Spleen (tissue), 7 donors: ENCODE measurements around a stretch of chr16.

GRCh38 chr16:86086982-86087475 lies 188.1 kb downstream of the IRF8 start:
- PRO-cap, 4 experiments = no peak in any of the 4 experiments
- RAMPAGE, long total RNA, 4 experiments = no peak in any of the 4 experiments

DNA sequence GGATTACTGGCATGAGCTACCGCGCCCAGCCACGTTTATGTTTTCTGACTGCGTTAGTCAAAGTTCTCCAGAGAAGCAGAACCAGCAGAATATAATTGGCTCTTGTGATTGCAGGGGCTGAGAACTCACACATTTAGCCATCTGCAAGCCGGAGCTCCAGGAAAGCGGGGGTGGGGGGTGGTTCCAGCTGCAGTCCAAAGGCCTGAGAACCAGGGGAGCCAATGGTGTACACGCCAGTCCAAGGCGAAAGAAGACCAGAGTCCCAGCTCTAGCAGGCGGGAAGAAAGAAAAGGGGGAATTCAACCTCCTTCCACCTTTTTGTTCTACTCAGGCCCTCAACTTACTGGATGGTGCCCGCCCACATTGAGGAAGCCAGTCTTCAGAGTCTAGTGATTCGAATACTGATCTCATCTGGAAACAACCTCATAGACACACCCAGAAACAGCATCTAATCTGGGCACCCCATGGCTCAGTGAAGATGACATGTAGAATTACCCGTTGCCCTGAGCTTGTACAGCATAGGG lies 263.7 kb downstream of the IRF8 start:
- PRO-cap, 4 experiments = no peak in any of the 4 experiments
- RAMPAGE, long total RNA, 4 experiments = no peak in any of the 4 experiments

GRCh38 chr16:86365905-86366191 lies 144.5 kb upstream of the FOXF1 start:
- PRO-cap, 4 experiments = no peak in any of the 4 experiments
- RAMPAGE, long total RNA, 4 experiments = no peak in any of the 4 experiments

DNA sequence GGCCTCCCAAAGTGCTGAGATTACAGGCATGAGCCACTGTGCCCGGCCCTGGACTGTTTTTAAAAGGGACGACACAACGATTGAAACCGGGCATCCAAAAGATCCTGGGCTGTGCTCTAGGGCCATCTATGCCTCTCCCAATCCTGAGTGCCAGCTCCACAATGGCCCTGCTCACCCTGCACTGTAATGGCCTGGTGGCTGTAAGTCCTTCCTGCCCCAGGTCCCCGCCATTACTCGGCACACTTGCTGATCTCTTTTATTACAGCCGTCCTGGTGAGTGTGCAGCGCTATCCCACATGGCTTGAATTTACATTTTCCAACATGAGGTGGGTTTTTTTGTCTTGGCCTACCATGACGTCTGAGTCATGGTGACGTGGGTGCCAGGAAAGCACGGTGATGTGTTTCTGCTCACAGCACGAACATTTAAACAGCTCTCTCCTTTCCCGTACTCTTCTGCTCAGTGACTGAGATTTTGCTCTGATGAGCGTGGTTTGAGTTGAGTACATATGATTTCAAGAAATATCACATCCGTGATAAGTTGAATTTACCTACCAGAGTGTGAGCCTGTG lies 55.2 kb upstream of the FOXF1 start:
- PRO-cap, 4 experiments = no peak in any of the 4 experiments
- RAMPAGE, long total RNA, 4 experiments = no peak in any of the 4 experiments

DNA sequence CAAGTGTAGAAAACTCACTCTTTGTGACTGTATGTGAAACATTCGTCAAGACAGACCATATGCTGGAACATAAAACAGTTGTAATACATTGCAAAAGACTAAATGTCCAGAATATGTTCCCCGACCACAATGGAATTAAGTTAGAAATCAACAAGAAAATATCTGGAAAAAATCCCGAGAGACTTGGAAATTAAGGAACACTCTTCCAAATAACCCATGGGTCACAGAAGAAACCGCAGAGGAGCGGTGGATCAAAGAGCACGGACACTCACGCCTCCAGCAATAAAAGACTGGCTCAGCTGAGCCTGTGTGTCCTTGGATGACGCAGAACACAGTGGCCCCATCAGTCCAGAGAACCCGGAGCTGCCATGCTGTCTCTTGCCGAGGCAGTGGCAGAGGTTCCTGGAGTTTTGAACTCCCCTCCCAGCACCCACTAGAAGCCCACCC lies 30.9 kb upstream of the FOXF1 start:
- PRO-cap, 4 experiments = no peak in any of the 4 experiments
- RAMPAGE, long total RNA, 4 experiments = no peak in any of the 4 experiments

DNA sequence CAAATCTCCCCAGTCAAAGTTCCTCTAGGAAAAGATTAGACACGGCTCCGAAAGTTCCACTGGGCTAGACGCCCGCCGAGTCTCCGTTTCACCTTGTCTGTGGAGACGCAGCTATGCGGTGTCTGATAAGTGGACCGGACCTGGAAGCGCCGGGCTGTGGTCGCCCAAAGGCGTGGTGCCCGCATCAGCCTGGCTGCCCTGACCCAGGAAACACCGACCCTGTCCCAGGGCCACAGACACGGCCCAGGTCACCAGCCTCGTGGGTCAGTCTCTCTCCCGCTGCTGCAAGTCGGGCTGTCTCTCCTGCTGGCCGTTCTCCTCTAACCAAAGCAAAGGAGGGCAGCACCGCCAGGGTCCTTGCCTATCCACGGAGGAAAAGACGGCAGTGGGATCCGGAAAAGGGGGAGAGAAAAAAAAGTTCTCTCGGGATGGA lies 14.0 kb upstream of the FOXF1 start:
- PRO-cap, 4 experiments = no peak in any of the 4 experiments
- RAMPAGE, long total RNA, 4 experiments = no peak in any of the 4 experiments

GRCh38 chr16:86508962-86509356 lies 1.4 kb upstream of the FOXF1 start:
- PRO-cap, 4 experiments = no peak in any of the 4 experiments
- RAMPAGE, long total RNA, 4 experiments = no peak in any of the 4 experiments

DNA sequence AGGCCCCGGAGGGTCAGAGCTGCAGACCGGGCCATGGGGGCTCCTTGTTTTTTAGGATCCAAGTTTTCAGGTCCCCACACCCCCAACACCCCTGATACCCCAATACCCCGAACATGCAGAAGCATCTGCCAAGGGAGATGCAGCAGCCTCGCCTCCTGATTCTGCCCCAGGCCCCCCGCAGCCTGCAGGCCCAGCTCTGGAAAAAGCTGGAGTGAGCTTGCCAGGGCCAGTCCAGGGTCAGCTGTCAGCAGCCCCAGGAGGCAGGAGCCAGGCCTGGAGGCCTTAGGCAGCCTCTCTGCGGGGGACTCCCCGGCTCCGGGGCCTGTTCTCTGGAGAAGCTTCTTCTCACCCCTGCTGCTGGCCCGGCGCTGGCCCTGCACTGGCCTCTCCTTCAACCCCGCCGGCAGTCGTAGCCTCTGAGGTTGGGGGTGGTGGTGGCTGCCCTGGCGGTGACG lies 1.8 kb downstream of the FOXF1 start:
- PRO-cap, 4 experiments = no peak in any of the 4 experiments
- RAMPAGE, long total RNA, 4 experiments = no peak in any of the 4 experiments

- PRO-cap, 4 experiments = no peak in any of the 4 experiments
- RAMPAGE, long total RNA, 4 experiments = no peak in any of the 4 experiments
Measured at GRCh38 chr16:86568248-86568735, 1.7 kb downstream of the FOXC2 start.

DNA sequence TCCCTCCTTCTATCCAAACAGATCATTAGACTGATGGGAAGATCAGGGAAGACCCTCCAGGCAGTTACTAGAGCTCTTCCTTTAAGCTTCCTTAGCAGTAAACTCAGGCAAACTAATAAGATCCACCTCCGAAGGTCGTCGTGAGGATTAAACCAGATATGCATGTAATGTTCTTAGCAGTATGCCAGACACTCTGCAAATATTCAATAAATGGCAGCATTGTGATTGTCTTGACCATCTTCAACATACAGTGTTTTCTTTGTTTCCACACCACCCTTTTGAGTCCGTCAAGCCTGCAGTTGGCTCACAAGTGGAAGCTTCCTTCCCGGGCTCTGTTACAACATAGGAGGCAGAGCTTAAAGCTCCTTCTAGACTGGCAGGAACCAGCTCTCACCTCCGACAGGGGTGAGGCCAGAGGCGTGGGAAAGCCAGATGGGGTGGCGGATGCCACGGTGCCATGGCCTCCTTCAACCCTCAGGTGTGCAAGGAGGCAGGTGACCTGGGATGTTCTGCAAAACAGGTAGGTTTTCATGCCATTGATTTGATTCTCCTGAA lies 138.3 kb downstream of the FOXL1 start:
- PRO-cap, 4 experiments = no peak in any of the 4 experiments
- RAMPAGE, long total RNA, 4 experiments = no peak in any of the 4 experiments

DNA sequence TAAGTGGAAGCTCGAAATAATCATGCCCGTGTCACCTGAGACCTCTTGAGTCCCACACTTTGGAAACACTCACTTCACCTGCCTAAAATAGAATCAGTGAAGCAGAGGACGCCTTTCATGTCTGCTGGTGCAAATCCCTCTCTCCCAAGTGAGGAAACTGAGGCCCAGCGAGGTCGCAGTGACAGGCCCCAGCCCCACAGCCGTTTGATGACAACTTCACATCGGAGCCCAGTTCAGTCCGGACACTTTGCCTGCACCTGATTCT lies 284.6 kb downstream of the C16orf95 start:
- PRO-cap, 4 experiments = no peak in any of the 4 experiments
- RAMPAGE, long total RNA, 4 experiments = no peak in any of the 4 experiments

DNA sequence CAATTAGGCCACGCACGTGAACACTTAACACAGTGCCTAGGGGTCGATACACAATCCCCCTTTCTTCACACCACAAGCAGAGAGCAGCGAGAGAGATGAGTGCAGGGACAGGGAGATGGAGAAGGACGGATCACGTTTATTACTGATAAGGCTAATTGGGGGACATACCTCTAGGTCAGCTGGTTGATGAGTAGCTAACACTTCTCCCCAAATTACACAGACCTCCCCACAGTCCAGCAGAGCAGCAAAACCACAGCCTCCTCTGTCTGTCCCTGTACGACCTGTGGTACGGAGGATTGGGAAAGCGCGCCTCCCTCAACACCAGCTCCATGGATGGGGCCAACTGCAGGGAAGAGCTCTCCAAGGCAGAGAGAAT lies 155.2 kb downstream of the C16orf95 start:
- PRO-cap, 4 experiments = peak in 4 of 4 experiments; most common minus-strand start position 250 of the sequence (in 4)
- RAMPAGE, long total RNA, 4 experiments = no peak in any of the 4 experiments

- PRO-cap, 4 experiments = no peak in any of the 4 experiments
- RAMPAGE, long total RNA, 4 experiments = no peak in any of the 4 experiments
Measured at GRCh38 chr16:87344331-87345027, 27.3 kb upstream of the C16orf95 start.

- PRO-cap, 4 experiments = no peak in any of the 4 experiments
- RAMPAGE, long total RNA, 4 experiments = no peak in any of the 4 experiments
Measured at GRCh38 chr16:87384992-87385181, 1.3 kb upstream of the FBXO31 start.

- PRO-cap, 4 experiments = no peak in any of the 4 experiments
- RAMPAGE, long total RNA, 4 experiments = no peak in any of the 4 experiments
Measured at GRCh38 chr16:87398464-87399121, 6.5 kb downstream of the MAP1LC3B start.

DNA sequence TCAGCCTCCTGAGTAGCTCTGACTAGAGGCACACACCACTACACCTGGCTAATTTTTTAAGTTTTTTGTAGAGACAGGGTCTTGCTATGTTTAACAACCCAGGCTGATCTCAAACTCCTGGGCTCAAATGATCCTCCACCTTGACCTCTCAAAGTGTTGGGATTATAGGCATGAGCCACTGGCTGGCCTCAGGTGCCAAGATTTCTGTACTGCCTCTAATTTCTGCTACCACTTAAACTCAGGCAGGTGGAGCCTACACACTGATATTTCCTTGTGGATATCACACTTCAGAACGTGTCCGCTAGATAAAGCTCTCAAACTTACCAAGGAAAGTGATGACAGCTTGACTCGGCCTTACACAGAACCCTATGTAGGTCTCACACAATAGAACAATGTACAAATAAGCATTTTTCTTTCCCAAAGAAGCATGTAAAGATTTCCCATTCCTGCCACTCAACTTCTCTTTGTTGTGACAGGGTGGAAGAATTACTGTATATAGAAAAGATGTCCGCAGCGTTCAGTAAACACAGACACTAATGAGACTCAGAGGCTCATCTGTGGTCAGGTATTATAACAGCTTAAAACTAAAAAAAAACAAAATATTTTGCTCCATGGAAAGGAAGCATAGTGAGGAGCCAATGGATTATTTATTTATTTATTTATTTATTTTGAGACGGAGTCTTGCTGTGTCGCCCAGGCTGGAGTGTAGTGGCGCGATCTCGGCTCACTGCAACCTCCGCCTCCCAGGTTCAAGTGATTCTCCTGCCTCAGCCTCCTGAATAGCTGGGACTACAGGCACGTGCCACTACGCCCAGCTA lies 7.2 kb downstream of the MAP1LC3B start:
- PRO-cap, 4 experiments = no peak in any of the 4 experiments
- RAMPAGE, long total RNA, 4 experiments = no peak in any of the 4 experiments

DNA sequence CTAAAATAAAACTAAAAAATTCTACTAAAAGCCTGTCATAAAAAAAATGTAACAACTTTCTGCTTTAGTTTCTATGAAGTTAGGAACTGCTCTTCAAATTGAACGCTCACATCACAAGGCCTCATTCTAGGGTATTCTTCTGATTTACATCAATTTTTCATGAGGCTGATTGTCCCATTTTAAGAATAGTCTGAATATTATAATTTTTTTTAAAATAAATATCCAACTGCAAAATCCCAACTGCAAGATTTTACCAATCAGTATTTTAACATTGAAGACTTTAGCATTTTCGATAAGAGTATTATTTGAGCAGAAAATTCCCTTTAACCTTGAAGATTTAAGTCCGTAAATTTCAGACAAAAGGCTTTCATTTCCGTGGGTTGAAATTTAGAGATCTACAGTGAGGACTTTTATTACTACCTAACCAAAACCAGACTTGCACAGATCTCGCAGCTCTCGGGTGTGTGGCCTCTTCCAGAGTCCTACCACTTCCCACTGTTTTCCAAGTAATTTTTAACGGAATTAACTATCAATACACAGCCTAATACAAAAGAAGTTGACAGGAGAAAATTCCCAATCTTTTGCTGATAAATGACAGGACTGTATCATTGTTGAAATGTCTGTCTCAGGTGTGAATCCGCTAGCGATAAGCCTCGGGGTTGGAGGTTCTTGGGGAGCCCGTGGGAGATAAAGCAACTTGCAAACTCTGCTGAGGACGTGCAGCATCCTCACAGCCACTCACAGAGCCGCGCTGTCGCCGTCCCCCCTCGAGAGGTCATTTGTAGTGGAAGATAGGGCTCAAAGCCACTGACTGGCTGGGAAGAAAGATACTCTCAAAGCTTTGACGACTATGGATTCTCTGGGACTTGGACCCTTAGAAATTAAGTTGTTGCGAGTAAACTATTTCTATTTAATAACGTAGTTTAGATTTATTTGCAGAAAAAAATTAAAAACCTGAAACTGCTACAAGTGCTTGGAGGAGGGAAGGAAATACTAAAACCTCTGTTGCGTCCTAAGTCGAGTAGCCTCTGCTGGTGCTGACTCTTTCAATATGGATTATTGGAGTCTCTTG lies 16.8 kb downstream of the MAP1LC3B start:
- PRO-cap, 4 experiments = peak in 1 of 4 experiments; most common minus-strand start position 766 of the sequence (in 1)
- RAMPAGE, long total RNA, 4 experiments = no peak in any of the 4 experiments

- PRO-cap, 4 experiments = peak in 1 of 4 experiments; most common plus-strand start chr16:87435871 (in 1); most common minus-strand start chr16:87435737 (in 1)
- RAMPAGE, long total RNA, 4 experiments = no peak in any of the 4 experiments
Measured at GRCh38 chr16:87435264-87436033, 43.3 kb downstream of the MAP1LC3B start.

DNA sequence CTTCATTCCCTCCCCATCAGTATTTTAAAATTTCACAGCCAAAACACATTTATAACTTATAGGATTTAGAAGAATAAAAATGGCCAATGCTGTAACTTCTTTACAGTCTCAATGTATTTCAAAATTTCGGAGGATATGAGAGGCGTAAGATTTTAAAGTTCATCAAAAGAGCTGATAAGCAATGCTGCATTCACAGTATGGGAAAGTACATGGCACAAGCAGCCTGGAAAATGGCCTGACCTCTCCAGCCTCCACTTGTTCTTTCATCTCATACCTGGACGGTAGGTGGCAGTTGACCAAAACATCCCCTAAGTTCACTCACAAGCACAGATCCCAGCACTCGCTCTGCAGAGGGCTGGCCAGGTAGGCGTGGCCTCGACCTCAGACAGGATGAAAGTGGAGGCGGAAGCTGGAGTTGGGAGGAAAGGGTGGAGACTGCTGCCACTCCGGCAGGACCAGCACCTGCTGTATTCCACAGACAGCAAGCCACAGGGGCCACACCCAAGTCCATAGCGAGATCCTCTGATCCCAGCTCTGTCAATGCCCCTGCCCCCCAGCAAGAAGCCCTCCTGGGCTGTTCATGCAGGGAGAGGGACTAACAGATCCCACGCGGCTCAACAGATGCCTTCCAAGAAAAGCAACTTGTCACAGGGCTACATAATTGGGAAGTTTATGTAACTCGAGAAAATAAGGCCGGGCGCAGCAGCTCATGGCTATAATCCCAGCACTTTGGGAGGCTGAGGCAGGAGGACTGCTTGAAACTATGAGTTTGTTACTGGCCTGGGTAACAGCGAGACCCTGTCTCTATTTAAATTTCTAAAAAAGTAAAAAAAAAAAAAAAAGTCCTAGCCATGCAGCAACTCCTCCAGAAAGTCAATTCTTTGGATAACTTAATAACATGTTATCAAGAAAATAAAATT lies 31.3 kb downstream of the ZCCHC14 start:
- PRO-cap, 4 experiments = no peak in any of the 4 experiments
- RAMPAGE, long total RNA, 4 experiments = no peak in any of the 4 experiments

DNA sequence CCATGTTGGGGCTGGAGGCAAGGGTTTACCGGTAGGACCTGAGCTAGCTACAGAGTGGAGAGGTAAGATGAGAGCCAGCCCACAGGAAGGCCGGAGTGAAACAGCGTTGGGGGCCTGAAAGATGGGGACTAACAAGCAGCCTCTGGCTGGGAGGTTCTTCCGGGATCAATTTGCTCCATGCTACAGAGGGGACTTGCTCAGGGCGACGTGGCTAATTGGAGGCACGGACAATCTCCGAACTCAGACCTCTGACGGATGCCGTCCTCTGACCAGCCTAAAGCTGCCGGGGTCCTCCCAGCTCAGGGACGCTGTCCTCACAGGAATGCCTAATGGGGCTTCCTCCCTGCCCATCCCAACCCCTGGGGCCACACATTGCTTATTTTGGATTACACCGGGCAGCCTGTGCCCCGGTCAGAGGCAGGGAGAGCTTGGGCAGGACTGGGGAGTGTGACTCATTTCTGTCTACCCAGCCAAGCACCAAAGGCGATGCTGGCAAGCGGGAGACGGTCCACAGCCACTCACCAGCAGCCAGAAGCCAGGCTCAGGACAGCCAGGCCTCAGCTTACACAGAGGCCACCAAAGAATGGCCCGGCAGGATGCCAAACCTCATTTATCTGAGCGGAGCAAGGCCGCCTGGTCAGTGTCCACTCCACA lies 25.6 kb upstream of the ZCCHC14 start:
- PRO-cap, 4 experiments = no peak in any of the 4 experiments
- RAMPAGE, long total RNA, 4 experiments = no peak in any of the 4 experiments